ENCODE data around the gene FEN1.

- RRBS, result no CpG with 5 or more reads among the region's 5 CpGs
Observed at GRCh38 chr11:60910859-60911475, 3.0 kb upstream of the TMEM109 start.

- RRBS, result no CpG with 5 or more reads among the region's 14 CpGs
Observed at GRCh38 chr11:60946547-60947029, 5.4 kb downstream of the SLC15A3 start.

- RRBS, result no CpG with 5 or more reads among the region's 7 CpGs
Observed at GRCh38 chr11:60949873-60950340, 2.1 kb downstream of the SLC15A3 start.

DNA sequence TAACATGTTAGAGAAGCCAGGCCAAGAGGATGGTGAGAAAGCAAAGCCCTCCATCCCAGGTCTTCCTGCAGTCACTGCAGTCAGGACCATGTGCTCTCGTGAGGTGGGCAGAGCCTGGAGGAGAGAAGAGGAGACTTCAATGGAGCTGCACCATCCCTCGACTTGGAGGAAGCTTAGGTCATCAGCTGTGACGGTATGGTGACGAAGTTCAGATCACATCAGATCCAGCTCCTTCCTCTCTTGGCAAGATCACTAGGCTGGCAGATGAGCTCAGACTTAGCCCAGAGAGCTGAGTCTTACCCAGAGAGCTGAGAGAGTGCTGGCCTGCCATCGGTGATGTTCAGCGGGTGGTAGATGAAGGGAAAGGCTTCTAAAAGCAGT is 1.7 kb upstream of the SLC15A3 start:
- RRBS, result no CpG with 5 or more reads among the region's 6 CpGs

- RRBS, result no CpG with 5 or more reads among the region's 24 CpGs
Observed at GRCh38 chr11:61026032-61026710, 54.7 kb downstream of the CD6 start.

GRCh38 chr11:61066093-61066367 is 36.3 kb upstream of the CD5 start:
- RRBS, result no CpG with 5 or more reads among the region's 9 CpGs

DNA sequence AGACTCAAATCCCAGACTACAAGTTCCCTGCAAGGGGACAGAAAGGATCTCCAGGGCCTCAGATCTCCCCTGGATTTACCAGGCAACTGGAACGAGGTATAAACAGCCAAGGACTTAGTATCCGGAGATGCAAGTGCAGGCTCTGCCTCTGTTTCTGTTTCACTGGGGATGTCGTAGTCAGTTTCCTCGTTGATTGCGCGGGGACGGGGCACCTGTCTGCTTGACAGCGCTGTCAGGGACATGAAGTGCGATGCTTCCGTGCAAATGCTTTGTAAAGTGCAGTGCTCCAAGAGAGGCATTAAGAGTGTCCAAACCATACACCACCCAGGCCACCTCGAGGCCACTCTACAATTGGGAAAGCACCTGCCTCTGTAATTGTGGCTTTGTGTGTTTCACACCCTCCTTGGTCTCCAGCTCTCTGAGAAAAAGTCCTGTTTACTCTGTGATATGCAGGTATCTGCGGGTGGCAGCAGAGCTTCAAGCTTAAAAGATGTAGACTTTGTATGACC is 18.7 kb upstream of the CD5 start:
- RRBS, result no CpG with 5 or more reads among the region's 12 CpGs

DNA sequence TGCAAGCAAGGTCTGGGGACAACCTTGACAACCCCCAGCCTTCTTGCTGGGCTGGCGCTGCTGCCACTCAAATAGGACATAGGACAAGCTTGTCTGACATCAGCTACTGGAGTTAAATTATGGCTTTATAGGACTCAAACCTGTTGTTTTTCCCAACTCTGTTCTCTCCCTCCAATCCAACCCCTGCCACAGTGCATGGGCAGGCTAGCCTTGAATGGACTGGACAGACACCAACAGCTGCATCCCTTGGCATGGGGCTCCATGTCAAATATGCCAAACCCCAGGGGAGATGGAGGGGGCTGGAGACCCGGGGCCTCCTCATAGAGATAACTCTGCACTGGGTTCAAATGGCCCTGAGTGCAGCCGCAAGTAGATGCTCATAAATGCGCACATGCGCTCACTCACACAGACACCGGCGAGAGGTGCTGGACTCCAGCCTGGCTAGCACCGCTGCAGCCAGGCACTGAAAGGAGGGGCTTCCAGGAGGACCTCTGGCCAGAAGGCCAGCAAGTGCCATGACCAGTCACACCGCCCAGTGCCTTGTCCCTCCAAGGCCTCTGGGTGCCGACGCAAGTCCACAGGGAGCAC is 28.9 kb downstream of the CD5 start:
- RRBS, result 86% methylated on average over 4 of the region's 11 CpGs

GRCh38 chr11:61134201-61134767 is 26.9 kb downstream of the VPS37C start:
- RRBS, result no CpG with 5 or more reads among the region's 8 CpGs

GRCh38 chr11:61297651-61298323 is 2.7 kb upstream of the VWCE start:
- RRBS, result no CpG with 5 or more reads among the region's 6 CpGs

DNA sequence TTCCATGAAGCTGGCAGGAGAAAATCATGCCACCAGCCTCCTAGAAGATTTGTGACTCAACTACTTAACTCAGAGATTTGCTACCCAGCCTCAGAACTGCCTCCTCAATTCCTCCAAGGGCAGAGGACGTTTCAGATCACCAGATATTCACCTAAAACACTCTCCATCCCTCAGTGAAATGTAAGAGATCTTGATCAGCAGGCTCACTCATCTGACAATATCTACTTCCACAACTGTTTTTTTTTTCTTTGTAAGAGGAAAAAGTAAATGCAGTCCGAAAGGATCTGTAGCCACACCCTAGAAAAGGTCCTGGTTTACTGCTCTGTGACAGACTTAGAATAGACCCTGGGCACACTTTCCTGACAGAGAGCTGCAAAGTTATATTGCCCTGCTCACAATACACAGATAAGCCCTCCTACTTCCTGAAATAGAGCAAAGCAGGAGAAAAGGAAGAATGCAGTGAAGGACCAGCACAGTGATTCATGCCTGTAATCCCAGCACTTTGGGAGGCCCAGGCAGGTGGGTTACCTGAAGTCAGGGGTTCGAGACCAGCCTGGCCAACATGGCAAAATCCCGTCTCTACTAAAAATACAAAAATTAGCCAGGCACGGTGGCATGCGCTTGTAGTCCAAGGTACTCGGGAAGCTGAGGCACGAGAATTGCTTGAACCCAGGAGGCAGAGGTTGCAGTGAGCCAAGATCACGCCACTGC is 2.3 kb downstream of the CYB561A3 start:
- RRBS, result no CpG with 5 or more reads among the region's 9 CpGs

- RRBS, result no CpG with 5 or more reads among the region's 8 CpGs
Observed at GRCh38 chr11:61416083-61416713, 13.6 kb downstream of the CPSF7 start.

GRCh38 chr11:61515432-61516066 is 7.0 kb downstream of the LRRC10B start:
- RRBS, result no CpG with 5 or more reads among the region's 13 CpGs

GRCh38 chr11:61602958-61603674 is 22.2 kb upstream of the SYT7 start:
- RRBS, result no CpG with 5 or more reads among the region's 20 CpGs

- RRBS, result no CpG with 5 or more reads among the region's 10 CpGs
Observed at GRCh38 chr11:61650928-61651502, 29.2 kb upstream of the DAGLA start.

GRCh38 chr11:61769959-61770591 is 17.6 kb downstream of the MYRF start:
- RRBS, result no CpG with 5 or more reads among the region's 16 CpGs

DNA sequence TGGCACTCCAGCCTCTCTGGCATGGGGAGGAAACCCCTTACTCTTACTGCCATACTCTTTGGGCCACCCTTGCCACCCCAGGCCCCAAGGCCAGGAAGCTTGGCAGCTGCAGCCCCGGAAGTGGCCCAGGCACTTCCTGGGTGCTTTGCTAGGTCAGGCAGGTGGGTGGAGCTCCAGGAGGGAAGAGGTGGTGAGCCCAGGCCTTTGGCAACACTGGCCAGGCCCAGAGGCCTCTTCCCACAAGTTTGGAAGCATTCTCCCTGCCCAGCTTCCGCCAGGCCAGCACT is 19.8 kb downstream of the TMEM258 start:
- RRBS, result no CpG with 5 or more reads among the region's 2 CpGs

DNA sequence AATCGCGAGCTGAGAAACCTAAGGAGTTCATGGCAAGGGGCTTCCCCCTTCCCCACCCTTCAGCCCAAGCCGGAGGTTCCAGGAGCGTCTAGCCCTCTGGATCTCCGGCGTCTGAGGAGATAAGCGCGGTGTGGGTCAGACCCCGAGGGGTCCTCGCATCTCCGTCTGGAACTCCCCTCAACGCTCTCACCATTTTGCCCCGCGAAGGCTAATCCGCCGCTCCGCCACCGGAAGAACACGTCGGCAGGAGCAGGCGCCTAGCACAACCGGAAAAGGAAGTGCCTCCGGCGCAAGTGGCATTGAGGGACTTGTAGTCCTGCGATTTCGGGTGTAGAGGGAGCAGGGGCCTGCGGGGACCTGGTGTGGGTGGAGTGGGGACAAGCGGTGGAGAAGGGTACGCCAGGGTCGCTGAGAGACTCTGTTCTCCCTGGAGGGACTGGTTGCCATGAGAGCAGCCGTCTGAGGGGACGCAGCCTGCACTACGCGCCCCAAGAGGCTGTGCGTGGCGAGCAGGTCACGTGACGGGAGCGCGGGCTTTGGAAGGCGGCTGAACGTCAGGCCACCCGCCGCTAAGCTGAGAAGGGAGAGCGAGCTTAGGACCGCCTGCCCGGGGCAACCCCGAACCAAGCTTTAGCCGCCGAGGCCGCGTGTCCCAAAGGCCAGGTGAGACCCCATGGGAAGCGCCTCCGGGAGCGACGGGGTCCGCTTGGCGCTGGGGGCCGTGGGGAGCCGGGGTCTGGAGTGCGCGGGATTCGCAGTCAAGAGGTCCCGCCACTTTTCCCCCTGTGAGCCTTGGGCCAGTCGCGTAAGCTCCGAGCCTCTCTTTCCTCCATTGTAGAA is at the start of gene FEN1:
FEN1 (plus strand) TSS at position 546 of the 840 bp plus-strand sequence.
- RRBS, result 2% methylated on average over 16 of the region's 67 CpGs

DNA sequence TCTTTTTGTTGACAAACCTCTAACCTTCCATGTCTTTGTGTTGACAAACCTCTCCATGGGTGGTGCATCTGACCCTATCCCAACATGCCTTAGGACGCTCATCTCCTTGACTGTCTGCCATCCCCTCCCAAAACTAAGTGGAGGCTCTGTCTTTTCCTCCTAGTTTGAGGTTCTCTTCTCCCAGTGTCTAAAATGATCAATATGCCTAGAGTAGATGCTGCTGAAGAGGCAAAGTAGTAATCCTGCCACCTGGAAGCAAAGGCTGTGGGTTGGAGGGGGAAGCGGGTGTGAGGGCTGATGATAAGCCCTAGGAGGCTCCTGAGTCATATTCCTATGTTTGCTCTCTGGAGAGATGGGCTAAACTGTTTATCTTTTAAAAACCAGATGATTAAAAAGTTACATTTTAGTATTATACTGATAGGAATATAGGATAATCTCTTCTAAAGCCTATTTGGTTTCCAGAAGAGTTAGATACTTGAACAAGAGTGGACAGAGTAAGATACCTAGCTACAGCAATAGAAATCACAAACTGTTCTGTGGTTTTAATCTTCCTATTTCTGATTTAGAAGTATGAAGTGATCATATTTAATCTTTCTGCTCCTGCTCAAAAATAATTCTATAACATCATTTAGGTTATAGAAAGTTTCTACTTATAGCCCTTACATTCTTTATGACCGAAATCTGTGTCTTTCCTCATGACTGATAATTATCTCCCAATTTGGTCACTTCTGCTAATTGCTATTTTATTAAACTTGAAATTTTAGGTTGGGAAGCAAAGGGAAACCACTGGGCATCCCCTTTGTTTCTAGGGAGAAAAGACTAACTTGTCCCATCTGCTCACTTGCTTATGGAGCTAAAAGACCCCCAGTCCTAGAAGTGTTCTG is 8.1 kb downstream of the FEN1 start:
- RRBS, result no CpG with 5 or more reads among the region's 3 CpGs

GRCh38 chr11:61918563-61919462 is 1.4 kb upstream of the RAB3IL1 start:
- RRBS, result 0% methylated on average over 2 of the region's 12 CpGs